Myometrial cell (primary cell): ENCODE measurements around a stretch of chr9.

- RAMPAGE, long total RNA = no peak
These were observed 15.9 kb downstream of the NEK6 start for GRCh38 chr9:124273395-124274231.

DNA sequence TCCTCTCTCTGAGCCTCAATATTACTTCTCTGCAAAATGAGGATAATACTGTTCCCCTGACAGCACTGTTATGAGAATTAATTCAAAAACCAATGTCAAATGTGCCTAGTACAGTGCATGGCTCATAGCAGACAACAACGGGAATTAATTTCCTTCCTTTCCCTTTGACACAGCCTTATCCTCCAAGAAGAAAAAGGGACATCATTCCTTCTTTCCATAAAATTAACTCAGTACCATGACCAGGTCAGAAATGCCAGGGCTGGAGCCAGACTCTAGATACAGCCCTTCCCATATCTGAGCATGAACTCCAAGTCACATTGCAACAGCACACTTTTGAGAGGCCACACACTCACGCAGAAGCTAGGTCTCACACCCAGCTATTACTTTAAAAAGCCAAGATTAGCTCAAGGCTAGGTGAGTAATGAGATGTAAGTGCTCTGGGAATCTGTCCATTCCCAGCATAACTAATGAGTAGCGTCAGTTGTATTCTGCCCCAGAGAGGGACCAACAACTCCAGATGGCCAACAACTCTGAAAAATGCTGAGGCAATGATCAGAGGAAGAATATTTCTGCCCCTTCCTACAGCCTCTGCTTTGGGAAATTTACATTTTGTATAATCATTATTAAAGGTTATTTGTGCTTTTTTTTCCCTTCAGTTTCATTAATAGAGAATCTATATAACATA, 118.6 kb downstream of the NR6A1 start:
- RAMPAGE, long total RNA = no peak

DNA sequence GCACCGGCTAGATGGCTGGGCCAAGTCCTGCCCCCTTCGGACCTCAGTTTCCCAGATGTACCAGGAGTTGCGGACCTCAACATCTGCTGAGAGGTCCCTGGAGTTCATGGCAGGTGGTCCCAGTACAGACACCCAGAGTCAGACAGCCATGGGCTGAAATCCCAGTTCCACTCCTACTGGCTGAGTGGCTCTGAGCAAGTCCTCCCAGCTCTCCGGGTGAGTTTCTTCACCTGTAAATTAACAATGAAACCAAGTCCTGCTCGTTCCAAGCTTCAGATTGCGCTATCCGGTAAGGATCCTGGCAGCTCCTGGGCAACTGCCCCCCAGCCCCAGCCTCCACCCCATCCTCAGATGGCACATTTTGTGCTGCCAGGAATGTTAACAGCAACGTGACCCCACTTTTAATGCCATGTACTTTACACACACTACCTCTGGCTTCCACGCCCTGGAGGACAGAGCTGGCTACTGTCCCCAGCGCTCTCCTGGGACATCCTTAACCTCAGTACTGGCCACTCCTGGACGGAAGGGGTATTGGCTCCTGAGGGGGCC, 727 bp upstream of the WDR38 start:
- RAMPAGE, long total RNA = no peak

DNA sequence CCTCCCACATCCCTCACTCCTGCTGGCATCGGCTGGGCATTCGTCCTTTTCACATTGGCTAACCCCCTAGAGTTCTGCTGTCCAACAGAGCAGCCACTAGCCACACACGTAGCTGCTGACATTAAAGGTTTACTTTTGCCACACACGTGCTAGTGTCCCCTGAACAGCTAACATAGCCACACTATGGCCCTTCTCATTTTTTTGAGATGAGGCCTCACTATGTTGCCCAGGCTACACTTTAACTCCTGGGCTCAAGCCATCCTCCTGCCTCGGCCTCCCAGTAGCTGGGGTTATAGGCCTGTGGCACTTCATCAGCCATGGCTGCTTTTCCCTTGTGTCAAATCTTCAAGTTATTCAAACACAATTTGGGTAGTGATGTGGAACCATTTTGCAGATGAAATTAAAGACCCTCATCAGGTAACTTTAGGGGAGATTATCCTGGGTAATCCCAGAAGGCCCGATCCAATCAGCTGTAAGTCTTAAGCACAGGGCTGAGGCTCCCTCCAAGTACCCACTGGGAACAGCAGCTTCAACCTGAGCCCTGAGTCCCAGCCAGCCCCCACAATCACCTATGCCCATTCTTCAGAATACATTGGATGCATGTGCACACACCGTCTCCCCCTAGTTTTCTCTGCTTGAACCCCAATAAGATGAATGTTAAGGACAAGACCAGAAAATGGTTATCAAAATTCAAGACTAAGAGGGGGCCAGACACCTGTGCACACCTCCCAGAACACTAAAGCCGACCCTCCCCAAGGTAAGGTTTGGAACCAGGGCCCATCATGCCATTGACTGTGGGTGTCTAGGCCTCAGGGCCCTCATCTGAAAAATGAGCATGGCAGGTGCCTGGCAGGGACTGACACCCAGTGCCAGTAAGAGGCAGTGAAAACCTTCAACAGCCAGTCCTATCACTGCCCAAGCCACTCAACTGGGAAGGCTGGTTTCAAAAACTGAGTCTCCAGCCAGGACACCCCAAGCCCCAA, 2.5 kb downstream of the RPL35 start:
- RAMPAGE, long total RNA = no peak

GRCh38 chr9:124868180-124869565, 6.7 kb downstream of the ARPC5L start:
- RAMPAGE, long total RNA = no peak

DNA sequence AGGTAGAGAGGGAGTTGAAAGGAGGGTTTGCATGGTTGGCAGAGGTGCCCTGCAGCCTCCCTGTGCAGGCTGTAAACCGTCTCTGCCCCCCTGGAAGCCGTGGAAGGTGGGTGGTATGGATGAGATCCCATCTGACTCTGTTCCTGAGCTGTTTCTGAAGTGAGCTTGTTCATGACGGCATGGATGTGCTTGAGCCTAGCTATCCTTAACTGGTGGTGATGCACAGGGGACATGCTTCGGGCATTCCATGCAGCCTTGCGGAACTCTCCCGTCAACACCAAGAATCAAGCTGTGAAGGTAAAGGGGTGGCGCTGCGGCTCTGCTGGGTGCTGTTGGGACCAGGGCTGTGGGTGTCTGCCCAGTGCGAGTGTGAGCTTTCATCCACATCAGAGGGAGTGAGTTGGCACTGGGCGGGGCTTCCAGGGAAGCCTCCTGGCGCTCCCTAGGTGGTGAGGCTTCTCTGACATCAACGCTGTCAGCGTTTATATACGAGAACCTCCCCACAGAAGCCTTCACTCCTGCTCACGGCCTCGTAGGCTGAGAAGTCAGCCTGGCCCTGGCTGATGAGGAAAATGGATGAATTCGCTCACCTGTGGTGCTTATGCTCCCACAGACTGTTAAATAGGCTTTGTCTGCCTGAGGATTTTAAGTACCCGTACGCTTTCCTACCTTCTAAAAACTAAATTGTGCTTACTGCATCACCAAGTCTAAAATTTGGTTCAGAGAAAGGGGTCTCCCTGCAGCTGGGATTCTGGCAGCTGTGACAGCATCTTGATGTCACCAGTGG, 11.7 kb downstream of the ARPC5L start:
- RAMPAGE, long total RNA = no peak

- RAMPAGE, long total RNA = no peak
These were observed 2.9 kb upstream of the SCAI start for GRCh38 chr9:125146257-125146624.

- RAMPAGE, long total RNA = no peak
These were observed 7.1 kb upstream of the SCAI start for GRCh38 chr9:125150376-125150850.

DNA sequence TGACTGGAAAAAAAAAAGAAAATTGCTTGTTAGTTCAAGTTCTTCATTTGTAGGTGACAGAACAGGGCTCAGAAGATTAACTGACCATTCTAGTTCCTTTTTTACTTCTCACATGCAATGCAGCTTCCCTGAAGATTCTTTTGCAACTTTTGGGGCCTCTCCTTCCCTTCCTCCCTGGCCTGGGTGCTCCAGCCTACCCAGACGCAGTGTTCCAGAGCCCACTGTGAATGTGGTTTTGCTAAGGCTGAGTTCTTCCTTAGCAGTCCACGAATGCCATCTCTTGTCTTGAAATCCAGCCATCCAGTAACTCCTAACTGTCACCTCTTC, 2.4 kb upstream of the GAPVD1 start:
- RAMPAGE, long total RNA = no peak

- RAMPAGE, long total RNA = no peak
These were observed 113.0 kb downstream of the GAPVD1 start for GRCh38 chr9:125374464-125375125.

DNA sequence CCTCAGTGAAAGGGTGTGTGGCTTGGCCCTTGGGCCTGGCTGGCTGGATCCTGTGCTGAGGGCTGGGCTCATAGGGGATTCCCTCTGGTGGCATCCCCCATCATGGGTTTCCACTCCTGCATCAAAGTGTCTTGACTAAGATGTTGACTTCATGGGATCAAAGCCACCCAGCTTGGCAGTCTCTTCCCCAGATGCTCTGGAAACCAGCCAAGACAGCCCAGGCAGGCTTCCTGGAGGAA, 166.7 kb downstream of the GAPVD1 start:
- RAMPAGE, long total RNA = no peak

- RAMPAGE, long total RNA = no peak
These were observed 172.2 kb downstream of the MAPKAP1 start for GRCh38 chr9:125534832-125535112.

GRCh38 chr9:125537902-125538492, 169.0 kb downstream of the MAPKAP1 start:
- RAMPAGE, long total RNA = no peak

DNA sequence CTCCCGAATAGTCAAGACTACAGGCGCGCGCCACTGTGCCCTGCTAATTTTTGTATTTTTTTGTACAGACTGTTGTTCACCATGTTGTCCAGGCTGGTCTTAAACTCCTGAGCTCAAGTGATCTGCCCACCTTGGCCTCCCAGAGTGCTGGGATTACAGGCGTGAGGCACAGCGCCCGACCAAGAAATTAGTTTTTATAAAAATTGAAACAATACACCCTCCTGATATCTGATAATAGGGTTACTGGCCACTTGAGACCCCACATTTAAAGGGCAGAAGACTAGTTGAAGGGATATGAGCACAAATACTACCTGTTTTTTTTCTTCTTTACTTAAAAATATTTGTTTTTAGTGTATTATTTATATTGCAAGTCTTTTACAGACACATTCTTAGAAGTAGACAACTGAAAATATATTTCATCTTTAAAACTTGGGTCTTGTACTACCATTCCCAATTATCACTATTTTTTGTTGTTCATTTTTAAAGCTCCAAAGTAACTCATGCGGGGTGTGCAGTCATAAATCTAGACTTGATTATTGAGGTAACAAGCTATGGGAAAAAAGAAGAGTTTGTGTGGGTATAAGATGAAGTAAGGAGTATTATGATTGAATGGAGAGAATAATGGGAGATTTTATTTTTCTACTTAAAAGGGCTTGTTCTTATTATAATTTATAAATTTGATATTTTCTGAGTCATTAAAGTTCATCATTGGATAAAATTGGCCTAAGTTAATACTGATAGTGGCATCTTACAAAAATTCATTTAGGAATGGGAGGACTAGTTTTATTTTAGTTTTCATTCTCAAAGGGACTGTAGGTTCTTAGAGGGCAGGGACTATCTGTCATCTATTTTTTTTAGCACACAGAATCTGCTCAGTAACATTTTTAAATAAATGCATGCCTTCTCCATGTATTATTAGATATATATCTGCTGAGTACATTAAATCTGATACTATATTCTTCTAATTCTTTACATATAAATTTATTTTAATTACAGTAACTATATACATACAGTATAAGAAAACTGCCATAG, 18.4 kb downstream of the PBX3 start:
- RAMPAGE, long total RNA = no peak

GRCh38 chr9:125821088-125821762, 74.1 kb downstream of the PBX3 start:
- RAMPAGE, long total RNA = no peak

DNA sequence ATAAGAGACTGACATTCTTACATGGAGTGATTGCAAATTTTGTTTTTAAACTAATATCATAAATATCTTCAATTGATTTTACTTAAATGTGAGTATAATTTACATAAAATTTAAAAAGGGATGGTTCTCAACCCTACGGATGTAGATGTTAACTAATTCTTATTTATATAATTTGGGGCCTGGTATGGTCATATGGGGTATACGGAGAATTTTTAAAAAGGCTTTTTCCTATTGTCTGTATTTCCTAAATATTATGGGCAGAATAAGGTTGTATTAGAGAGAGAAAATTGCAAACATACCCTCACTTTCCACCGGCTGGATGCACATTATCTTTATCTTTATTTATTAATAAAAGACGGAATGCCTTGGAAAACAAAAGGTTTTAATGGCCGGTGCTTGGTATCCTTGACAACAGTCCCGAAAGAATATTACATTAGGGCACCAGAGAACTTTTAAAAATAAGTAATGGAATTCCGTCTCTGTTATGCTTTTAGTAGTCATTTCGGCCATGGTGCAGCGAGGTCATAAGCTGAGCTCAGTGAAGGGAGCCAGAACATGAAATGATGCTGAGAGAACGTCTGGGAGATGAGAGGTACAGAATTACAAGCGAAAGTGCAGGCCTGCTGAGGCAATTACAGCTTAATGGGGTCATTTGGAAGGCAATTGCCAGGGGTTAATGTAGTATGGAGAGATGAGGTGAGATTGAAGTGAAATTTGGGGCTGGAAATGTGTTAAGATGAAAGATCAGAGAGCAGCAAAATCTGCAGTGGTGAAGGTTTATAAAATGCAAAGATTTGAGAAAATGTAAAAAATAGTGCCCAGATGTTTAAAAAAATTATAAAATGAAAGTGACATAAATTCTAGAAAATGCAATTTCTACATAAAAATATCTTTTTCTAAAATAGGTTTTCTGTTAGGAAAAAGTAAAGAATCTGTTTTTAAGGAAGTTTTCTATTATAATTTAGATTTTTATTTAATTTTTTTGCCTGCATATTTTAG, 96.3 kb downstream of the PBX3 start:
- RAMPAGE, long total RNA = no peak

DNA sequence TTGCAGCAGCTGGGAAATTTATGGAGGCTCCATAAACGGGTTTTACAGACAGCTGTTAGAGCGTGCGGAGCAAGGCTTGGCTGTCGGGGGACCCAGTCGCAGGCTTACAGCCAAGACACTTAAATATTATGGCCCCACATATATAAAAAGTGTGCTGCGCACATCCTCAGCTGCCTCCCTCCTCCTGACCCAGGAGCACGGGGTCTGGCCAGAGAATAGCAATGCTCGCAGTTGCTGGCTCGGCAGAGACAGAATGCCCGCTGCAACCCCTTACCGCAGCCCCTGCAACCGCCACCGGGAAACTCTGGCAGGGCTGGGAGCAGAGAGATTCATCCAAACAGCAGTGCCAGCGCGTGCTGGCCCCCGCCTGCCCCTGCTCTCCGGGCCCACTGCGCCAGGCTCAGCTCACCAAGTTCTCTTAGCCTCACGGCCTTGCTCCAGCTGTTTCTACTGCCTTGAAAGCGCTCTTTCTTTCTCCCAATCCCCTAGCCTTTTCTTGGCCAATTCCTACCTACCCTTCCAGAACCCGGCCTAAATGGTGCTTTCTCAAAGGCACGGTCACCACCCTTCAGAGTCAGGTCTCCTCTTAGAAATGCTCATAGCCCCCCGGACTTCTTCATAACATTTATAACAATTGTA, 28.2 kb upstream of the MVB12B start:
- RAMPAGE, long total RNA = no peak

DNA sequence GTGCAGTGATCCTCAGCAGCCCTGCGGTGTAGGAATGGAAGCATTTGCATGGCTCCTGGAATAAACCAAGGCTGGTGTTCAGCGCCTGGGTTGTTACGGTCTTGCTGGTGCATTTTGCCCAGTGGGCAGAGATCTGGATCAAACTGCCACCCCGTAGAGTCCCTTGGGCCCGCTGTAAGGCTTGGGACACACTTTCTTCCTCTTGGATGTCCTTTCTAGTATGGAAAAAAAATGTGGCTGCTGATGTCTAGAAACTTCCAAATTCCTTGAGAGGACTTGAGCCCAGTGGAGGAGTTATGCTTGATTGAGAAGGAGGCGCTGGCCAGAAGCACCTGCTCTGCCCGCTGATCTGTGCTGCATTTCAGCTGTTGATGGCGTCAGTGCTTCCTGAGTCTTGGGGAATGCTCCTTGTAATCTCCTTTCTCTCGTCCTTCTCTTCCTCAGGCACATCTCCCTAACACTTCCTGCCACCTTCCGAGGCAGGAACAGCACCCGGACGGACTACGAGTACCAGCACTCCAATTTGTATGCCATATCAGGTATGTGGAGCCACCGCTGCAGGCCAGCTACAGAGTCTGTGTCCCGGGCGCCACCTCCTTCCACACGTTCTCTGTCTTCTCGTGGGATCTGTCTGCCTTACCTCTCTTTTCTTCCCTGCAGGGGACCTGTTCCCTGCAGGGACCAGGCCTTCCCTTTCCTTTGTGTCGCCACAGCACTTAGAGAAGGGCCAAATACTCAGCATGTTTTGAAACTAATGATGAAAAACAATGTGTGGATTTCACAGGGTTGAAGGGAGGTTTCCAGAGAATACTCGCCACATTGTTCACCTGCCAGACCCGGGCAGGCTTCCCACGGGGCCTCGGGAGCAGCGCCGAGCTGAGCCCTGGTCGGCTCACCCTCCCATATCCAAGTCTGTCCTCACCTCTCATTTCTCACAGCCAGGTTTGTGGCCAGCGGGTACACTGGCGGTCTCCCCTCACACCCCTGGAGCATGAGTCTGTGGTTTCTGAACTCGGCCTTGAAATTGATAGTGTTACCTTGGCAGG, 95.1 kb downstream of the MVB12B start:
- RAMPAGE, long total RNA = no peak

- RAMPAGE, long total RNA = no peak
These were observed 117.3 kb upstream of the LMX1B start for GRCh38 chr9:126496481-126496850.

- RAMPAGE, long total RNA = no peak
These were observed 114.3 kb upstream of the LMX1B start for GRCh38 chr9:126499312-126499984.